ENCODE results near the genes ZBTB34 and RALGPS1.

- PRO-cap, result no peak
These were observed 47.9 kb downstream of the LMX1B start for GRCh38 chr9:126661392-126662183.

- PRO-cap, result bidirectional peak, plus-strand start at chr9:126860639, minus-strand start at chr9:126860572
These were observed at the start of gene ZBTB34 for GRCh38 chr9:126859965-126860946. Gene ZBTB34 (plus strand): TSS chr9:126860639.

GRCh38 chr9:126914266-126915524, at the start of gene RALGPS1:
Gene RALGPS1 (plus strand): TSS chr9:126914782.
- PRO-cap, result bidirectional peak, plus-strand start at chr9:126914625, minus-strand start at chr9:126914611; bidirectional peak, plus-strand start at chr9:126914794, minus-strand start at chr9:126914657

- PRO-cap, result no peak
These were observed 79.5 kb downstream of the RALGPS1 start for GRCh38 chr9:126993888-126994689.

GRCh38 chr9:127169232-127169472, 46.7 kb upstream of the ANGPTL2 start:
- PRO-cap, result no peak

DNA sequence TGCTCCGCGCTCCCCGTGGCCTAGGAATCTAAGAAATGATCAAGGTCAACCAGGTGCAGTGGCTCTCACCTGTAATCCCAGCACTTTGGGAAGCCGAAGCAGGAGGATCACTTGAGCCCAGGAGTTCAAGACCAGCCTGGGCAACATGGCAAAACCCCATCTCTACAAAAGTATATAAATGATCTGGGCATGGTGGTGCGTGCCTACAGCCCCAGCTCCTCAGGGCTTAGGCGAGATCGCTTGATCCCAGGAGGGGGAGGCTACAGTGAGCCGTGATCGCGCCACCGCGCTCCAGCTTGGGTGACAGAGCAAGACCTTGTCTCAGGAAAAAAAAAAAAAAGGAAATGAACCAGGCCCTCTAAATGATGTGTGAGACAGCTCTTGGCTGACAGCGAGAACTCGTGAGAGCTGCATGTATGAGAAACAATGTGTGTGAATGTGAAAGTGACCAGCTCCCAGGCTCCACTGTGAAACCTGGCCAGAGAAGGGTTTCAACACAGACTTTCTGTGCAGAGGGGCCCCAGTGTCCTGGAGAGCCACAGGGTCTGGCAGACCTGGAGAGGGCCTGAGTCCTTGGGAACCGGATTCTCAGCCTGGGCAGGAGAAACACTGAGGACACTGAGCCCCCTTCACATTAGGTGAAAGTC, 61.7 kb upstream of the ANGPTL2 start:
- PRO-cap, result no peak

DNA sequence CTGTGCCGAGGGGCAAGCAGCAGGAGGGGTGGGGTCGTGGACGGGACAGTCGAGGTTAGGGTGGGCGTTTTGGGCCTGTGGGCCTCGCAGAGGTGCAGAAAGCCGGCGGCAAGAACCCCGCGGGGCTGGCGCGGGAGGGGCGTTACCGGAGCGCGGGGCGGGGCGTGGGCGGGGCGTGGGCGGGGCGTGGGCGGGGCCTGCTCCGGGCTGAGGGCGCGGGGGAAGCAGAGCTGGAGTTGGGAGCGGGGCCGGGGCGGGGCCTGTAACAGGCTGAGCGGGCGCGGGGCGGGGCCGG, 39.9 kb upstream of the GARNL3 start:
- PRO-cap, result bidirectional peak, plus-strand start outside the sequence, minus-strand start at position 116 of the sequence

GRCh38 chr9:127247415-127247642, 17.2 kb upstream of the GARNL3 start:
- PRO-cap, result no peak

GRCh38 chr9:127337039-127337328, 60.0 kb upstream of the SLC2A8 start:
- PRO-cap, result no peak

GRCh38 chr9:127424786-127425020, 521 bp downstream of the ZNF79 start:
- PRO-cap, result no peak

GRCh38 chr9:127446445-127447325, 4.5 kb downstream of the RPL12 start:
- PRO-cap, result no peak

DNA sequence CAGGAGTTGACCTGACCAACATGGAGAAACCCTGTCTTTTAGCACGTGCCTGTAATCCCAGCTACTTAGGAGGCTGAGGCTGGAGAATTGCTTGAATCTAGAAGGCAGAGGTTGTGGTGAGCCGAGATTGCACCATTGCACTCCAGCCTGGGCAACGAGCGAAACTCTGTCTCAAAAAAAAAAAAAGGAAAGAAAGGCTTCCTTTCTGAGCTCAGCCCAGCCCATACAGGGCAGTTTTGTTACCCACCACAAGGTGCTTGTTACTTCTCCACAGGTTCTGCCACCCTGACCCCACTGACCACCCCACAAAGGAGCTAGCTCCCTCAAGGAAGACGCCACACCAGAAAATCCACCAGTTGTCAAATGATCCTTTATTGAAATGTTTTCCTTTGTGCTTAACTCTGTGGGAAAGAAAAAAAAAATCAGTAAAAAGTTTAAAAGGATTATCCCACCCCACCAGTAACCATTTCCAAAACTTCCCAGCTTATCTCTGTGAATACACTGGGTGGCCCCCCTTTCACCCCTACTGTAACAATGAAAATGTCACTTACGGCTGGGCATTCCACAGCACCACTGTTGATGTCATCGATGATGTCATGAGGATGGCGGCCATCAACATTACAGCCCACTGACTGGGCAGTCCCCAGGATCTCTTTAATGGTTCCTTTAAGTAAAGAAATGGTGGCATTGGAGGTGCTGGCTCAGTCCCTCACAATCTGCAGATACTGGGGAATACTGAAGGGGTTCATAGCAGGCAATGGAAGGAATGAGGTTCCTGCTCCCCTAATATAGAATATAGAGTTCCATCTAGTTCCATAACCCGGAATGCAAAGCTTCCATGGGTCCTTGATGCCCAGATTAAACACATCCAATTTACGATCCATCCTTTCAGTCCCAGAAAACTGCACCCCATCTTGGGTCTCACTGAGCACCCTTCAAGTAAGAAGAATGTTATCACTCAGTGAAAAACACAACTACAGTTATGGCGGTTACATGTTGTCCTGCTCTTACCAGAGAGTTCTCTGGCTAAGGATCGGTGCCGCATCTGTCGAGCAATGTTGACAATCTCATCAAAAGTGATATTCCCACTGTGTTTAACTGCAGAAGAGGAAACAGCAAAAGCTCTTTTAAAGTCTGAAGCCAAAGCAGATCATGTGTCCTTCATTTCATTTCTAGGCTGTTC, 3.5 kb downstream of the RPL12 start:
- PRO-cap, result no peak

DNA sequence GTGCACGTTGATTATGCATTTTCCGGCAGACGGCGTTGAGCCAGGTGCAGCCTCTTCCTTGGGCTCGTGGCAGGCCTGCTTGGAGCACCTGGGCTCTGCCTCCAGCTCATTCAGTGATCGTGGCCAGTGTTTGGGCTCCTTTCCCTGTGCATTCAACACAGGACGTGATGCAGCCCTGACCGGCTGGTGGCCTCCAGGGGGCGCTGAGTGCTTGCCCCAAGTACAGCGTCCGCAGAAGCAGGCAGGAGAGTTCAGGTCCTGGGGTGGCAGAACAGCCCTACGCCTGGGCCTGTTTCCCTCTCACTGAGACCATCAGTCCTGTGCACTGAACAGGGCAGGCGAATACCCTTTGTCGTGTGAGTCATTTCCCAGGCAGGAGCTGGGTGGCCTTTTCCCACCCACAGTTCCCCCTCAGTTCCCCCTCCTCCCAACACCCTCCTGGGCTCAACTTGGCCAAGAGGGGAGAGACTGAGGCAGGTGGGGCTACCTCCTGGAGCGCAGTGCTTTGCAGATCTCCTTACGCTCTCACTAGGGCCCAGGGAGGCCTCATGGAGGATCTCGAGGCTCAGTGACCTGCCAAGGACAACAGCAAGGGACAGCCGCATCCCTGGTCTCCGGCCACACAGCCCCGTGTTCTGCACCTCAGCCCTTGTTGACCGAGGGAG, 52.8 kb downstream of the LRSAM1 start:
- PRO-cap, result no peak

GRCh38 chr9:127536850-127537629, 31.8 kb downstream of the NIBAN2 start:
- PRO-cap, result no peak

DNA sequence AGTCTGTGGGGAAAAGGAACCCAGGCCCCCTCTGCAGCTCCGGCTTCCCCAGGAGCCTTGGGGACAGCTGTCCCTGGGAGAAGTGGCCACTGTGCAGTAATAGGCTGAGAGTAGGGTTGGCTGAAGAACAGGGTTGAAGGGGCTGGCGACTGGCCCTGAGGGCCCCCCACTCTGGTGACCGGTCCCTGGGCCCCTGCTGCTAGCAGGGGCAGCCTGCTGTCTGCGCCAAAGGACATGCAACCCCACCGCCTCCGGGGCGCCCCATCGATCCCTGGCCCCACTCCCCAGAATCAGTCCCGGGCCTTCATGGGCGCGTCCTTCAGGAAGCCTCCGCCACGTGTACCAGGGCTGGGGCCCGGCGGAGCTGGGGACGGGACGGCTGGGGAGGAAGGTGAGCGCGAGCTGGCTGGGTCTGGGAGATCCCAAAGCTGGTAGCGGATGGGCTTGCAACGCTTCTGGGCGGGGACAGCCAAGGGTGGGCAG, 816 bp downstream of the NIBAN2 start:
- PRO-cap, result no peak

GRCh38 chr9:127576029-127576555, 7.2 kb upstream of the NIBAN2 start:
- PRO-cap, result no peak

DNA sequence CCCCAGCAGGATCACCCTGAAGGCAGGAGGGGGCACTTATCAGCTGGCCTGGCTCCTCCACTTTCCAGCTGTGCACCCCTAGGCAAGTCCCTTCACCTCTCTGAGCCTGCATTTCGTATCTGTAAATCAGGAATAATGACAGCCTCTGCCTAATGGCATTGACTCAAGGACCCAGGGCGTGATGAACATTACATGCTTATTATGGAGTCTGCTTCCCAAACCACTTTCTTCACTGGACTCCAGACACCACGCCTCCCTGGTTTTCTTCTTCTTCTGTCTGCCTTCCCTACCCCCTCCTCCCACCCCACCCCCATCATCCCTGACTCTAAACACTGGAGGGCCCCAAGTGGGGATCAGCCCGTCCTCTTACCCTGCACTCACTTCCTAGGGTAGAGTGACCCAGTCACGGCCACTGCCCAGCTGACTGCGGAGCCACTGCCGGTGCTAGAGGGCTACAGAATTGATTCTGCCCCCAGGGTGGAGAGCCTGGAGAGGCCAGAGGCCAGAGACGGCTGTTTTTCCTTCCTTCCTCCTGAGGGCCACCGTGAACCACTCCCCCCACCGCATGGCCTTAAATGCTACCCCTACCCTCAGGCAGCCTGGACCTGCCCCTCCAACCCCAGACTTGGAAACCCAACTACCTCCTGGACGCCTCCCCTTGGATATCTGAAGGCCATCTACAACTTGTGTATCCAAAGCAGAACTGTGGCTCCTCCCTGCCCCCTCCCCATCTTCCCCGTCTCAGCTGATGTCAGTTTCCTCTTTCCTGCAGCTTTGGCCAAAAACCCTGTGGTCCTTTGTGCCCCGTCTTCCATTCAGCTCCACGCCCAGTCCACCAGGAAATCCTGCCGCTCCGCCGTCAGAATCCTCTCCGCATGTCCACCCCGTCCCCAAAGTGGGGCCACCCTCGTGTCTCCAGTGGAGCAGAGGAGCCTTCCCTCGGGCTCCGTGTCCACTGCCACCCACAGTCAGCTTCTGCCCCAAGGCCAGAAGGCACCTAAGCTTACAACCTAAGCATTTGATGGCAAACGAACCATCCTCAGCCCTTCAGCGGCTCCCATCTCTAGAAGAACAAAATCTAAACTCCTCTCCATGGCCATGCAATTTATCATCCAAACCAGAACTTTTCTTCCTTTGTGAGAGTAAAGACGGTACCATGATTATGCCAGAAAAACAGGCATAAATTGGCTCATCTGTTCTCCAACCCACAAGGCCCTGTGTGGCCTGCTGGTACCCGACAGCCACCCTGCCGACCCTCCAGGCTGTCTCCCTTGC, 16.3 kb downstream of the SH2D3C start:
- PRO-cap, result unidirectional peak, minus-strand start at position 234 of the sequence; bidirectional peak, plus-strand start at position 807 of the sequence, minus-strand start at position 668 of the sequence

DNA sequence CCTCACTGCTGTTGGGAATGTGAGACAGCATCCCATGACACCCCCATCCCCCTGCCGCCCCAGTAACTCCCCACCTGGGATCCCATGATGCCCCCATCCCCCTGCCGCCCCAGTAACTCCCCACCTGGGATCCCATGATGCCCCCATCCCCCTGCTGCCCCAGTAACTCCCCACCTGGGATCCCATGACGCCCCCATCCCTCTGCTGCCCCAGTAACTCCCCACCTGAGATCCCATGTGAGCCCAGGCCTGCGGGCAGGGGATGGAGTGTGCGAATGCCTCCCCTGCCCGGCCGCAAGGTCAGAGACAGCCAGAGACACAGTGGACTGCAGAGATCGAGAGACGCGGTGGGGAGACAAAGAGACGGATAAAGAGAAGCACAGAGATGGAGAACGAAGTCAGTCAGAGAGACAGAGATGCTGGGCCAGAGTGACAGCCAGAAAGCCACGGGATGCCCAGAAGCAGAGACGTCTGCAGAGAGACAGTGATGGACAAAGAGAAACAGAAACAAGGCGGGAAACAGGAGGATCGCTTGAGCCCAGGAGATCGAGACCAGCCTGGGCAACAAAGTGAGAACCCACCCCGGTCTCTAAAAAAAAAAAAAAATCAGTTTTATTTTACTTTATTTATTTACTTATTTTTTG, 981 bp downstream of the SH2D3C start:
- PRO-cap, result no peak

DNA sequence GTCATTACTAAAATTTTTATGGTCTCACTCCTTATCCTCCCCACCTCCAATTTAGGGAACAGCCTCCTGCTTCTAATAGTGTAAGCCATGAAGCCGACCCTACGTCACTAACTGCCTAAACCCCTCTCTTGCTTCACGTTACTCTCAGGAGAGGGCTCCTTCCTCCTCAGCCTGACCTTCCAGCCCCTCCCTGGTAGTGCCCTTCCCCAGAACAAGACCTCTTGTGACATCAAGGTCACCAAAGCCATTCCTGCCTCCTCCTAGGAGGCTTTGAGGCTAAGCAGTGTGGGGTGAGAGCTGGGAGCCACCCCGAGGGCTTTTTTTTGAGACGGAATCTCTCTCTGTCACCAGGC, 2.2 kb upstream of the CDK9 start:
- PRO-cap, result no peak

DNA sequence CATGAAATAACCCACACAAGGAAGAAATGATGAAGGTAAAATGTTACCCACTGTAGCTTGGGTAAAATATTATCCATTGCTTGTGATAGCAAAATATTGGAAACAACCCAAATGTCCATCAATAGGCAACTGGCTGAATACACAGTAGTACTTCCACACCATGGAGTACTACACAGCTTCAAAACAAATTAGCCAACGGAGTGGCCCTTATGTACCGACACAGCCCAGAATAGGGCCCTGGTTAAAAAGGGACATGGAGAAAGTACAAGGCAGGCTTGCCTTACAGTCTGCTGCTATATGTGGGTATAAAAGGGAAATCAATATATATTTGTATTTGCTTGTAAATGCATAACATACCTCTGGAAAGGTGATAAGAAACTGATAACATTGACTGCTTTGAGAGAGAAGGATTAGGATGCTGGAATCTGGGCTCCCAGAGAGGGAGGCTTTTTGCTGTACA, 4.2 kb upstream of the FPGS start:
- PRO-cap, result no peak